Duodenum (tissue), 1 donor: ENCODE measurements around a stretch of chr5.

DNA sequence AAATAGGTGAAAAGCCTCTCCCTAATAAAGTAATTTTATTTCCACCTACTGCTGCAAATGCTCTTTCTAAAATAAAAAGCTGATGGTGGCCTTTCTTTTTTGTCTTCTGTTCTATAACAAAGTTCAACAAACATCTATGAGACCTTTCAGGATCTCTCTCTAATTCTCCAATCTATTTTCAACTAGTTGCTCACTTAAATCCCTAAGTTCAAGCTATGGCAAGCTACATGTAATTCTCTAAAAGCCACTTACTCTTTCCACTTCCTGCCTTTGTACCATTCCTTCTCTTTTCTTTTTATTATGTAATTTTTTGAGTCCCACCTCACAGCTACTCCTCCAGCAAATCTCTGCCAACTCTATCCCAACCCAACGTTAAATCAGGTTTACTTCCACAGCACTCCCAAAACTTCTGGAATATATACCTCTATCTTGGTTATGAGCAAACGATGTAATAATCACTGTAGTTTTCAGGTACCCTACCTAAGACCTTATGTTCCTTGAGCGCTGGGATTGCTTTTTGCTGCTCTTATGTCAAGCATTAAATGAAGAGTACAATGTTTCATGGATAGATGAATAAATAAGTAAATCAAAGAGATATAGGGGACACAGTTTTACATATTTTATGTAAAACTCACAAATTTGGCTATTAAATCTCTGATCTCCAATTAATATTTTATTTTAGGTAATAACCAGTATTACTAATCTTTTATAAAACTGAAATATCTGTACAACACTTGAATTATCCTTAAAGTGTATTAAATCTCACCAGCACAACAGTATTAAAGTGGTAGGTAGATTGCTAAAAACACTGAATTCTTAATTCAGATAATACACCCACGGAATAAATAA lies 20.6 kb downstream of the CHD1 start:
- PRO-cap: no peak

GRCh38 chr5:100900215-100900759 lies 2.8 kb downstream of the ST8SIA4 start:
- PRO-cap: bidirectional peak, plus-strand start at chr5:100900851, minus-strand start at chr5:100900680

DNA sequence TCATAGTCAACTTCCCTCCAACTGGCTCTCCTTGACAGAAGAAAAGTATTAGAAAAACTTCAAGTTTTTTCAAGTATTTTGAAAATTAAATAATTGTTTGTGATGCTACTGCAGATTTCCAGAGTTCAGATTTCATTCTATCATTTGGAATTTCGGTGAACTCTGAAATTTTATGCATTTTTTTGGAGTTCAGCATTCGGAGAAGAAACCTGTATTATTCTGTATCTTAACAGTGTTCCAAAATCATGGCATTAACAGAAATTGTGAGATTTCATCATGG lies 175.2 kb downstream of the SLCO4C1 start:
- PRO-cap: unidirectional peak, plus-strand start at position 177 of the sequence

GRCh38 chr5:102130860-102131370 lies 165.2 kb downstream of the SLCO4C1 start:
- PRO-cap: no peak

- PRO-cap: no peak
Measured at GRCh38 chr5:102789146-102789871, 34.2 kb downstream of the PAM start.

DNA sequence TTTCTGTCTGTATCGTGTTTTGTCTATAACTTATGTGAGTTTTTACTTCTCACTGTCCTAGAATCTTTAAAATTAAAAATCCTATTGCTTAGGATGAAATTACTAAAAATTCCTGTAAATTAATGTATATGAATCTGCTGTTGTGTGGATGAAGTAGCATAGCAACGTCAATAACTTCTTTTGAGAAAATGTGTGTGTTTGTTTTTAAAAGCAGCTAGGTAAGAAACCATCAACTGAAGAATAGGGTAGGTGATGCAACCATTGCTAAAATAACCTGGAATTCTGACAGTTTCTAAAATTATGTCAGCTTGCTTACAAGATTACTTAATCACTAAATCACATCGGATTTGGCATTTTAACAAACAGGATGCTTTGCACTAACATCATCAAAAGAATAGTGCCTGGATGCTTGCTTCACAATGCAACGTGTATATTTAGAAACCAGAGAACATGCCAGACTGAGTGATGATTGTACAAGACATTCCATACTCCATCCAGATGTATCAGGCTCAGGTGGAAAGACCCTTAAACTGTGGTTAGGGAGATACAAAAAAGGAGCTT lies 43.8 kb downstream of the PAM start:
- PRO-cap: no peak

DNA sequence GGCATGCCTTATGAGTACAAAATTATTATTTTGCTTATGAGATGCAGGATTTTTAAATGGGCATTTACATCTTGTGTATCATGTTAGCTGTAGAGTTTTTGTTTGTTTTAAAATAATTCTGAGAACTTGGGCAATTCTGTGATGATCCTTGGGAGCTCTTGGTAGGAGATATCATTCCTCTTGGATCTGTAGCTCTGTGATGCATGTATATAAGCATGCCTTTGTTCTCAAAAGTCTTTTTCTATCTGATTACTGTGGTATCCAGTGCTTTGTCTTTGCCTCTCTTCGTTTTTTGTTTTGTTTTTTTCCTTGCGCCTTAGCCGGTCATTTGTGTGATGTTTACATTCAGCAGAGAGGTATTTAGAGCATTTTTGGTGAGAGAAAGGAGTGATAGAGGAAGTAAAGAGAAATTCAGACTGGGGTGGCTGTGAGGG lies 110.0 kb downstream of the PAM start:
- PRO-cap: no peak

DNA sequence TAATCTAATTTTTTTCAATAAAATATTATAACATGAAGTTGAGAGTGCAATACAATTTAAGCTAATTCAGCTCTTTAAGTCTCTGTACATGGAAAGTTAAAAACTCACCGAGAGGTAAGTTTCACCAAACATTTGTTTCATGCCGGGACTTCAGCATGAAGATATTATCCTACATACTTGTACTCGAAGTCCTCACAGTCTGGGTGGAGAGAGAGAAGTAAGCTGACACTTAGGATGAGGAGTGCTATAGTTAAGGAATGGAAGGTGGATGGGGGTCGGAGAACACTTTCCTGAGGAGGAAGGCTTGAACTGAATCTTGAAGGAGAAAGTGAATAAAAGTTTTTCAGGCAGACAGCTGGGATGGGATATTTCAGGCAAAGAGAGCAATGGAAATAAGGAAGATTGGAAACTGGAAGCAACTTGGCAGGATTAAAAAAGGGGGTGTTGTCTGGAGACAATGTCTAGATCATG lies 167.0 kb downstream of the PAM start:
- PRO-cap: no peak

DNA sequence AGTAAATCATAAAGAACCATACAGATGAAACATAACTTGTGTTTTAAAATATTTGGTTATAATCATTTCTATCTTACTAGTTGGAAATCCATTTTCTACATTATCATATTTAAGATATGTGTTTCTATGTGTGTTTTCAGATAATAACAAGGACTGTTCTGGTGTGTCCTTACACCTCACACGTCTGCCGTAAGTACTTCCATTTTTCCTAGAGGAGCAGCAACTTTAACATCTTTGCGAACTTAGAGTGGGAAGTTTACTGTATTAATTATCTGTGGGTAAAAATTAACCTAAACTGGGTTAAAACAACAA lies 173.3 kb downstream of the GIN1 start:
- PRO-cap: no peak

DNA sequence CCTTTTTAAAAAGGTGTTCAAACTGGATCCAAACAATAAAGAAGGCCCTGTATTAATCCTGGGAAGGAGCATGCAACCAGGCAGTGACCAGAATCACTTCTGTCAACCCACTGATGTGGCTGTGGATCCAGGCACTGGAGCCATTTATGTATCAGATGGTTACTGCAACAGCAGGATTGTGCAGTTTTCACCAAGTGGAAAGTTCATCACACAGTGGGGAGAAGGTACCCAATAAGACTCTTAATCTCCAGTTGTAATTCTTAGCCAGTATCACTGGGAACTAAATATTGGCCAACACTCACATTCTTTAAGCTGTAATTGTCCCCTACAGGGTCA lies 113.2 kb downstream of the GIN1 start:
- PRO-cap: no peak

DNA sequence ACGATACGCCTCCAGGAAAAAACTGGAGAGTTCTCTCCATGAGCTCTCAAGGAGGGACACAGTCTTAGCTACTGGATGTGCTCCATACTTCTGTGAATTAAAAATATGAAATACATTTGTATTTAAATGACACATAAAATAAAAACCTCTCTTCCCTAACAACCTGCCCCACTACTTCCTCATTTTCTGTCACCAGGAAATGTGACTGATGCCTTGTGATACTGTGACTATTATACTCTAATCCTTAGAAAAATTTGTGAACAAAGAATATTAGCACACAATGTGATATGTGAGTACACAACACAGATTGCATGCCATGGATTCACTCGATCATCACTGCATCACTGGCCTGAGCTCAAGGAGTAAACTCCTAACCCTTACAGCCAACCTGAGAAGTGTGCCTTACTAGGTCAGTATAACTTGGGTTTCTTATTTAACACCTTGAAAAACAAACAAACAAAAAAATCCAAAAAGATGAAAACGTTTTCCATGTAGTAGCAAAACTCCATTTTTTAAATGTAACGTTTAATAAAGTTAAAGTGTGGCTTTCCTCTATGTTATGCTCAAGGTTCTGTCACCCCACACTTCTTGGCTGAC lies 280.9 kb downstream of the EFNA5 start:
- PRO-cap: no peak

DNA sequence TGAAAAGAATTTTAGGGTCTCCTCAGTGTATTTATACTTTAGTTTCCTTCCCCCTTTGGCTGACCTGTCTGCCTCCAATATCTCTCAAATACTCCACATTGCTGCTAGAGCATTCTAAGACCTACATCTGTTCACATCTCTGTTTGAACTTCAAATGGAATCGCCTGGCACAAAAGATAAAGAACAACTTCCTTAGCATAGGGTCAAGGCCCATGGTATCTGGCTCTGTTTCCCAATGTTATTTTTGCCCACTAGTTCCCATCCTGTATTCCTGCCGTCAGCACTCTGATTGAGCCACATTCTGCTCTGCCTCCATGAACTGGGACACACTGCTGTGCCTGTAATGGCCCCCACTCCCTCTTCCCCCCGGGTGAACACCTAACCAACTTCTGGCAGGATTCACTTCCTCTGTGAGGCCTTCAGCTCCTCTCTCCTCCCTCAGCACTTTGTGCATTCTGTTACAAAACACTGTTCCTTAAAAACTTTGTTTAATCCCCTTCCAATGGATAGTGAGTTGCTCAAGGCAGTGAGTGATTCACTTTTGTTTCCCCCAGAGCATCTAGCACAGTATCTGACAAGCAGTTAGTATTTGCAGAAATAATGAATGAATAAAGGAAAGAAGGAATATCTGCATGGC lies 183.7 kb downstream of the EFNA5 start:
- PRO-cap: no peak

DNA sequence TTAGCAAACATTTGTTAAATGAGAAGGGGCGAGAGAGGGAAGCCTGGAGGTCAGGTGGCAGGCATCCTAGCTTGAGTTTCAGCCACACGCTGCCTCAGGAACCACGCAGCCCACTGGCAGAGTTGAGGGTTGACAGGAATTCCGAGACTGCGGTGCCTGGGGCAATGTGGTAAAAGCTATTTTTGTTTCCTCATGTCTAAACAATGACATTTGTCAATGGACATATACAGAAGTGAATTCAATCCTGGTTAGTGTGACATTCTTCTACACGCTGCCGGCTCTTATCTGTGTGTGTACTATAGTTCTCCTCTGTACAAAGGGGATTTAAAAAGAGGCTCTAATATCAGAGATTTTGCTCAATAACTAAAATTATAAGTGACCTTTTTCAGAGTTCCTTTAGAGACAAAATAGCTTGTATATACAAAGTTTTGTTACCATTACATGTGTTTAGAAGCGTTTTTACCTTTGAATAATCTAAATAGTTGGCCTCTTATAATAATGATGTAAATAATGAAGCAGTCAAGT lies 113.3 kb downstream of the EFNA5 start:
- PRO-cap: no peak

GRCh38 chr5:107572936-107573280 lies 97.8 kb downstream of the EFNA5 start:
- PRO-cap: no peak

- PRO-cap: no peak
Measured at GRCh38 chr5:107651171-107652020, 19.3 kb downstream of the EFNA5 start.

DNA sequence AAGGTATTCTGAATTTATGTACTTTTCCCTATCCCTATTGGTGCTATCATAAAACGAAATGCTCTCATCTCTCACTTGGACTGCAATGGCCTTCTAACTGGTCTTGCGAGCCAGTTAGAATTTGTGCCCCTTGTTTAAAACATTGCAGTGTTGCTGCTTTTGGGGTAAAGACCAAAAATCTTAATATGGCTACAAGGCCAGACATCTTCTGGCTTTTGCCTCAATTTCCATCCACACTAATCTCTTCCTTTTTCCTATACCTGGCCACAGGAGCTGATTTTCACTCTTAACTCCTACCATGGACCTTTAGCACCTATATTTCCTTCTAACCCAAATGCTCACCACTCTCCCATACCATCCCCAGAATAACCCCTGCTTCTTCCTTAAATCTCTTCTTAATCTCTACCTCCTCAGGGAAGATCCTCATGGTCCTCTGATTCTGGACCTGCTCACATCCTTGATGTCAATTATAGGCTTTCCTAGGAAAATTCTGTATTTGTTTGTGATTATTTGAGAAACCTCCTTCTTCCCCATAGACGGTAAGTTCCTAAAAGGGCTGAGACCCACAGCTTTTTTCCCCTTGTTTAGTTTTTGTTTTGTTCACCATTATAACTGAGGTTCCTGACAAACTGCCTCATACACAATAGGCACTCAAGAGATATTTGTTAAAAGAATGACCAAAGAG lies 292.6 kb downstream of the FBXL17 start:
- PRO-cap: no peak

- PRO-cap: no peak
Measured at GRCh38 chr5:108379975-108380279, 2.0 kb downstream of the FBXL17 start.

- PRO-cap: unidirectional peak, plus-strand start at chr5:108380702
Measured at GRCh38 chr5:108380379-108381063, 1.4 kb downstream of the FBXL17 start.

DNA sequence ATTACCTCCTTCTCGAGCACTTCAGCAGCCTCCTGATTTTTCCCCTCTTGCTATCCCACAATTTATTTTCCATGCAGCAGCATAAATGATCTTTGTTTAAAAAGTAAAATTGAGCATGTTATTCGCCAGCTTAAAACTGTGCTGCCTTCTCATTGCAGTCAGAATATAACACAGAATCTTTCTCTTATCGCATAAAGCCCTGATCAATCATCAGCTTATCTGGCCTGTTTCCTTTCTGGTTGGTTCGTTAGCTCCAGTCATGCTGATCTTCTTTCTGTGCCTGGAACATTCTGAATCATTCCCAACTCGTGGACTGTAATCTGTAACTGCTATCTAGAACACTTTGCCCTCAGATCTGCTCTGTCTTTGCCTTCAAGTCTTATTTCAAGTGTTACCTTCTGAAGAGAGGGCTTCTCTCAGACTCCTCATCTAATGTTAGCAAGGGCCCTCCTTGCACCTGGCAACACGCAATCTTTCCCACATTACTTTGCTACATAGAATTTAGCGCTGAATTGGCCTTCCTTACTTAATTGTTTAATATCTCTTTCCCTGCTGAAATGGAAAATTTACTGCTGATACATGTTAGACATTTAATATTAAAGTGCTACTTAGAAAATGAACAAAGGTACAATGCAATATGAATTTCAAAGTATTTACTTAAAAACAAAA lies 11.8 kb upstream of the FER start:
- PRO-cap: unidirectional peak, minus-strand start at position 138 of the sequence

- PRO-cap: no peak
Measured at GRCh38 chr5:109344596-109344942, 65.2 kb downstream of the PJA2 start.